ENCODE measurements around the gene SPPL3.

GRCh38 chr12:120561249-120561762 is 19.9 kb downstream of the POP5 start:
- PRO-cap: no peak

GRCh38 chr12:120574038-120574530 is 7.1 kb downstream of the POP5 start:
- PRO-cap: no peak

DNA sequence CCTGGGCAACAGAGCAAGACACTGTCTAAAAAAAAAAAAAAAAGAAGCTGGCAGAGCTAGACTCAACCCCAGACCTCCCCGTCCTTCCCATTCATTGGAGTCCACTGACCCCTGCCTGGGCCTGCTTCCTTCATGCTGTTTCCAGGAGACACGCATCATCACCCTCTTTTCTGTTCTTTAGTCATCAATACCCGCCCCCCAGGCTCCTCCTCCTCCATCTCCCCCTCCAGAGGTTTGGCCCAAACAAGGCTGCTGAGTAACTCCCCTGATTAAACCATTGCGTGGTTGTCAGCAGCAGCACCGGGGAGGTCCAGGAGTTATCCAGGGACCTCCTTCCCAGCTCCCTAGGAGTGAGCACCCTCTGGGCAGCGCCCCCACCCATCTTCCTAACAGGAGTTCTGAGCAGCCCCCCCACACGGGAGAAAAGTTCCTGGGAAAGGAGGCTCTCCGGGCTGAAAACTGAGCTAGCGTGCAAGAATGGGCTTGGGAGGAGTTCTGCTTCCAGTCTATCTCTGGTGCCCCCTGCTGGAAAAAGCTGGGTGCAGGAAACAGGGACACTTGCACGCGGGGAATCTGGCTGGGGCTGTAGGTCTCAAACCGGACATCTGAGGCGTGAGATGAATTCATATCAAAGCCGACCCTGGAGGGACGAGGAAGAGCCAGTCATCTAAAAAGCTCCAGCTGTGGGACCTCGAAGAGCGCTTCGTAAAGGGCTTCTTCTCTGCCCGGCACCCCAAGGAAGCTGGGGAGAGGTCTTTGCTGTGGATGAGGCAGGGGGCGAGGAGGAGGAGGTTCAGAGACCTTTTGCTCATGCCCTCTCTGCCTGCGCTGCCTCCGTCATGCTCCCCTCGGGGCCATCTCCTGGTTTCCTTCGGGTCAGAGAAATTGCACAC is 8.7 kb downstream of the CABP1 start:
- PRO-cap: no peak

DNA sequence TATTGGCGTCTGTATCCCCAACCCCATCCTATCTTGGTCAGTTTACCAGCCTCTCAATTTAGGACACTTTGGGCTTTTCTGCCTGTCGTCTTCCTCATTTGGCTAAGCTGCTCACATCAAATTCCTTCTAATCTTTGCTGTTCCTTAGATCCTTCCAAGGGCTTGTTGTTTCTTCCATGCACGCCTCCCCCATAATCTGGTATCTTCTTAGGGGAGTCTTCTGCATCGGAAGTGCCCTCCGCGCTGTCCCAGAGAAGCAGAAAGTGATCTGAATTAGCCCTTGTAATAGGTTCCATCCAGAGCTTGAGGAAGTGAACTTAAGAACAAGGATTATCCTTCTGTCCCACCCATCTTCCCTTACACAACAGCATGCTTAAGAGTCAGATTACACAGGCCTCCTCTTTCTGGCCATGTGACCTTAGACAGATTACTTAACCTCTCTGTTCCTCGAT is 11.2 kb downstream of the CABP1 start:
- PRO-cap: no peak

- PRO-cap: no peak
These were observed 9.1 kb upstream of the UNC119B start for GRCh38 chr12:120701018-120701729.

DNA sequence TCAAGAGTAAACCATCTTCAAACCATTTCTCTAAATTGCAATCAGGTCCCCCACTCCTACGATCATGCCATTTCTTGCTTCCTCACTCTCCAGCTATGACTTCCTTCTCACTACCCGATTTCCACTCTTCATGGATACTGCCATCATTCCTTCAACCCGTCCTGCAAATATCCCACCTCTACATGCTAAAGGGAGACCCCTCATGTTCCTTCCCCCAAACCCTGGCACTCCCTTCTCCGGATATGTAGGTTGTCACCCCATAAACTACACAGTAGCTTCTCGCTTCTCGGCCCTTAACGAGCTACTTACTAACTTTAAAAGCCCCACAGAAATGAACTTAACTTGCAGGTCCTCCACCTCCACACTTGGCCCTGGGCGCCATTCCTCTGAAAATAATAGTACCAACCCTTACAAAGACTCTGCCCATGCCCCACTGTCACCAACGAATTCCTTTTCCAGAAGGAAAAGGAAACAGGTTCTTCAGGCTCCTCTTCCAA is 1.4 kb downstream of the SPPL3 start:
- PRO-cap: no peak

GRCh38 chr12:120904204-120904562 is at the start of gene SPPL3:
SPPL3 (minus strand) TSS chr12:120904358.
- PRO-cap: bidirectional peak, plus-strand start at chr12:120904459, minus-strand start at chr12:120904303

DNA sequence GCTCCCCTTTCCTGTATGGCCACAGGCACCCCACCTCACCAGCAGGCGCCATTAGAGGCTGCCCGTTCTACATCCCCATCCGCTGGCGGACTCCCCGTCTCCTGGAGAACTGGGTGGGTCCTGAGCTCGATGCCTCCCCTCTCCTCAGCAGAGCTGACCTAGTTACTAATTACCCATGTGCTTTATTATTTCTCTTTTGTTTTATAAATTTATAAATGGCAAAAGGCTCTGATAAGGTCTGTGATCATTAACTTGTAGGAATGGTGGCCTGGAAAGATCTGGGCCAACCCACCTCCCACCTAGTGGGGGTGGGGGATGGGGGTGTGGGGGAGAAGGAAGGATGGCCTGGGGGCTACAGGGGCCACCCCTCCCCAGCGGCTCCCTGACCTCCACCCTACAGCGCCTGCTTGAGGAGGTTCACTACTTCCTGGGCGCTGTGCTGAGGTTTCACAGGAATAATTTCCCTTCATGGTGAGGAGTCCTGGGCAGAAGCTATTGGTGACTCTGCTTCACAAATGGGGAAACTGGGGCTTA is 1.4 kb downstream of the HNF1A start:
- PRO-cap: unidirectional peak, minus-strand start at position 103 of the sequence; unidirectional peak, minus-strand start at position 111 of the sequence

DNA sequence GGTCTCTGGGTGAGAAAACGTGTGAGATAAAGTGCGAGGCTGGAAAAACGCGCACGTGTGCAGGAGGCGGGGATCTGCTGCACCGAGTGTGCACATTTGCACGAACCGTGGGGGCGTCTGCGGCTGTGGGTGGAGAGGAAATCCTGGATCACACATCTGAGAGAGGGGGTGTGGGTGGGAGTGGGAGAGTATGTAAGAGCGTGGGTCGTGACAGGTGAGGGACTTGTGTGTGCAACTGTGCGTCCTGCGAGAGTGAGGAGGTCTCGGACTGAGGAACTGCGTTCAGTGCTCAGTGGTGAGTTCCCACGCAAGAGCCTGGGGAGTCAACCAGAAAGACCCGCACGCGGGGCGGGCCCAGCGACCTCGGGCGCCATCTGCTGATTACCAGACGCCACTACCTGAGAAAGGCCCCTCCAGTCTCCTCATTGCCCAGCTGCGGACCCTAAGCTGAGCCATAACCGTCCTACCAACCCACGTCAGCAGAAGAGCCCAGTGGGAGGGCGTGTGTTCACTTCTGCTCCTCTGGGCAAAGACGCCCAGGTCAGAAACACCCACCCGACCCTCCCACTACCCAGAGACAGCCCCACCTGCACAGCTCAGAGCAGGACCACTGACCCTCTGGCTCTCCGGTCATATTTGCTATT is 36.8 kb upstream of the P2RX7 start:
- PRO-cap: no peak

DNA sequence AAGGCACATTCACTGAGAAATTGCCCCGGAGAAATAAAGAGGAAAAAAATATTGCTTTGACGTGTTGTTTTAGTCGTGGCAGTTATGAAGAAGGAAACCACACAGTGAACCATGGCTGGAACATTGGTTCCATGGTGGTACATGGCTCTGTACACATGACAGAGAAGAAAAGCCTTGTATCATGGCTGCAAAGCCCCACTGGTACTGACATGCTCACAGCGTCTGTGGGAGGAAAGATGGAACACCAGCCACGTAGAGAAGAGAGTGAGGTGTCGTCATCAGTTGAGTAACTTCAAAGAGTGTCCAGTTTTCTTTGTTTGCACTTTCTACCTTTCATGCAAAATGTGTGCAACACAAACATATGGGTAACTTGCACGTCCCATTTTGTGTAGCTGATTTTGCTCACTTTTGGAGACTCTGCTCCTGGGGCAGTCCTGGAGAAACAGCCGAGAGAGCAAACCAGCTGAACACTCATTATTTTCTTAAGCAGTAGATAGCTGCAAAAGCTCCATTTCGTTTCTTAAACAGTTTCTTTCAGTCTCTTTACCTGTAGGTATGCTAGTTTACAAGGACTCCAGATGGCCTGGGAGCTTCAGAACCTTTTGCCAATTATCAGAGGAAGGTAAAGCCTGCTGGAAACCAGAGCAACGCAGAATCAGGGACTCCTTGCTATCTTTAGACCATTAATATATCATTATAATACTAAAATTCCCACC is 6.3 kb upstream of the P2RX7 start:
- PRO-cap: bidirectional peak, plus-strand start at position 431 of the sequence, minus-strand start at position 206 of the sequence

GRCh38 chr12:121131917-121132513 is 661 bp upstream of the P2RX7 start:
- PRO-cap: bidirectional peak, plus-strand start at chr12:121132272, minus-strand start at chr12:121132194

- PRO-cap: no peak
These were observed 20.3 kb downstream of the P2RX4 start for GRCh38 chr12:121230156-121230749.

DNA sequence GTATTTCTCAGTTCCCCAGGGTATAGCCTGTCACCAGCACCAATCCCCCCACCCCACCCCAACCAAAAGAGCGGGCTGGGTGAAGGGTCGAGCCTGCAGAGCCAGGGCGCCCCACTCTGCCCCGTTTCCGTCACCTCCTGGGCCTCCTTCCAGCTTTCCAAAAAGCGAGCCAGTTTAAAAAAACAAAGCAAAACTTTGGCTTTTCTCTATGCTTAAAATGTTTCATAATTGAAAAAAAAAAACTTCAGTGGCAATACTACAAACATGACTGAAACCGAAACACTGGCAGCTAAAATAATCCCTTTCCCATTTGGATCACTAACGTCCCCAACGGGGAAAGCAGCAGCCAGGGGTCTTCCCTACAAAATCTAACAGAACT is 7.5 kb downstream of the CAMKK2 start:
- PRO-cap: no peak

GRCh38 chr12:121444995-121445628 is 45.2 kb downstream of the RNF34 start:
- PRO-cap: no peak

- PRO-cap: unidirectional peak, plus-strand start at chr12:121495907; bidirectional peak, plus-strand start at chr12:121496069, minus-strand start at chr12:121495938
These were observed 84.9 kb downstream of the KDM2B start for GRCh38 chr12:121495849-121496369.

DNA sequence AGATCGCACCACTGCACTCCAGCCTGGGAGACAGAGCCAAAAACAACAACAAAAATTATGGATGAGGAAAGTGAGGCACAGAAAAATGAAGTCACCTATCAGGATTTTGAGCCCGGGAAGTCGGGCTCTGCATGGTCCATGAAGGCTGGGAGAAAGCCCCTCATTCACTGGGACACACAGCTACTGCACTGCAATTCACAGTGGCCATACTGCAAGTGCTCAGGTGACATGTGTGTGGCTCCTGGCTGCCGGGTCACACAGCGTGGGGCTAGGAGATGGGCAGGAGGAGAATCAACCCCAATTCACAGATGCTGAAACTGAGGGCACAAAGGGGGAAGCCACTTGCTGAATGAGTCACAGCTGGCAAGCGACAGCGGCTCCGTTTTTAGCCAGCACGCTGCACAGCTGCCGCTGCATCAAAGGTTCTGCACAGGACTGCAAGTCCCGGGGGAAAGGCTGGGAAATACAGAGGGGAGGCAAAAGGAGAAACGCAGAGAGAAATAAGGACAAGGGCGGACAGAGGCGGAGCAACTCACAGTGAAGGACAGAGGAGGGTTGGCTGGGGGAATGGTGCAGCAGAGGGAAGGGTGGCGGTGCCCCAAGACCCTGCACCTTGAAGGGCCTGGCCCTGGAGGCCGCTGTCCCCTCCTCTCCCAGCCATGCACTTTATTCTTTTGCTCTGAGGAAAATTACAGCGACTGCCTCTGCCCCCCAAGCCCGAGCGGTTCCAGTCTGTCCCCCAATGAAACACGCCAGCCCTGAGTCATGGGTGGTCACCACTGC is 57.8 kb downstream of the KDM2B start:
- PRO-cap: no peak

- PRO-cap: unidirectional peak, plus-strand start at chr12:121608915
These were observed 27.8 kb upstream of the KDM2B start for GRCh38 chr12:121608664-121609022.

GRCh38 chr12:121646784-121647286 is 22.6 kb downstream of the MORN3 start:
- PRO-cap: no peak

DNA sequence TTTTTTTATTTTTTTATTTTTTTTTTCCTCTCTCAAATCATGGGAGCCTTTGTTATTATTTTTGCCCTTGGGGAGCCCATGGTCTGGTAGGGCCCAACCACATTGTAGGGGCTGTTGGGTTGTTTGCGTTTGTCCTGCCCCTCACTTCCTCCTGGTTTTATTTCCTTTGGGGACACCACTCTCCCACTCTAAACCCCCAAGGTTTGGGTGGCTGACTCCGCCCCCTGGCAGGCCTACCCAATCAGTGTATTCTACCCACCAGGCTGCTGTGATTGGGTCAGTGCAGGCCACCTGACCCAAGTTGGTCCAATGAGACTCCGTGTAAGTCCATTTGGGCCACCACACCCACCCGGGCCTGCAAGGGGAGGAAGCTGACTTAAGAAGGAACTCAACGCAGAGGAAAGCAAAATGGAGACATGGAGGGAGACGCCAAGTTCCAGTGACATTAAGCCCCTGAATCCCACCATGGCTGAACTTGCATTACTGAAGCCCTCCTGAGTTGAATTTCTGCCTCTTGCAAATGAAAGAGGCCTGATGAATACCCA is 5.6 kb downstream of the MORN3 start:
- PRO-cap: bidirectional peak, plus-strand start at position 406 of the sequence, minus-strand start at position 153 of the sequence

- PRO-cap: no peak
These were observed 17.0 kb downstream of the RHOF start for GRCh38 chr12:121776543-121776842.

All from left lobe of liver (tissue), 1 donor.